Umbilical cord (tissue), 2 donors: ENCODE results near the gene MALT1.

- RAMPAGE, long total RNA: no peak
Measured at GRCh38 chr18:57801632-57802478, 1.3 kb downstream of the ATP8B1 start.

- RAMPAGE, long total RNA: no peak
Measured at GRCh38 chr18:58045859-58046140, 1.8 kb downstream of the NEDD4L start.

- RAMPAGE, long total RNA: no peak
Measured at GRCh38 chr18:58087865-58088565, 44.0 kb downstream of the NEDD4L start.

- RAMPAGE, long total RNA: no peak
Measured at GRCh38 chr18:58101080-58101752, 57.2 kb downstream of the NEDD4L start.

DNA sequence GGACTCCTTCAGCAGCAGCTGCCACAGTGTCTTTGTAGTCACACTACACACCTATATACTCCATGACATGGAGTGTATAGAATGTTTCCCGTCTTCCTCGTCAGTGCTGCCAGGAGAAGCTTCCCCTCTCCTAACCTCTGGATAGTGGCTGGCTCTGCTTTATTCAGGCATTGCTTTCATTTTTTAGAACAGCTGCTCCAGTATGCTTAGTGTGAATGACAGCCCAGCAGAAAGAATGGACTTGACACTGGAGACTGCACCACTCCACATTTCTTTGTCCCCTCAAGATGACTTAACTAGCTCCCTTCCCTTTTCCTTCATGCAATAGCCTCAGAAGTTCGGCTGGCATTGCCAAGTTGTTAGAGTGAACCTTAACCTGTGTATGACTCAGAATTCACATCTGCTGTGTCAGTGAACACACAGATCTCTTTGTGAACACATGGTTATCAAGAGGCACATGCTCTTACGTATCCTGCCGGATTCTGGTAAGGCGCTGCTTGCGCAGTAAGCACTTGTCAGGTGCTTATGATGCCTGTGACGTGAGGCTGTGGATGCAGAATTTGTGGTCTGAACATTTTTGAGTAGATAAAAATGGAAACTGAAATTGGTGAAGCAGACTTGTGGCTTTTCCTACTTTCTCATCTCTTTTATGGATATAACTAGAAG, 73.9 kb downstream of the NEDD4L start:
- RAMPAGE, long total RNA: no peak

- RAMPAGE, long total RNA: no peak
Measured at GRCh38 chr18:58171640-58172264, 127.7 kb downstream of the NEDD4L start.

- RAMPAGE, long total RNA: no peak
Measured at GRCh38 chr18:58231930-58232658, 188.1 kb downstream of the NEDD4L start.

DNA sequence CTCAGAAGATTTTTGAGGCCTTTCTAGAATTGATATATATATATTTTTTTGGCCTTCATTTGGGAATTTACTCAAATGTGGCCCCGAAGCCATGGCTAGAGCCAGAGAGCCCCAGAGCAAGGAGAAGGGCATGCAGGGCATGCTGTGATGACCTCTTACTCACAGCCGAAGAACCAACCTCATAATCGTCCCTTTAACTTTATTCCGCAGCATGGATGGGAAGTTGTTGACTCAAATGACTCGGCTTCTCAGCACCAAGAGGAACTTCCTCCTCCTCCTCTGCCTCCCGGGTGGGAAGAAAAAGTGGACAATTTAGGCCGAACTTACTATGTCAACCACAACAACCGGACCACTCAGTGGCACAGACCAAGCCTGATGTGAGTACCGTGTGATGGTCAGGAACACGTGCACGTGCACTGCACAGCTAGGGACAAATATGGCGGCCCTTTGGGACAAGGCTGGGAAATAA, 280.8 kb downstream of the NEDD4L start:
- RAMPAGE, long total RNA: no peak

GRCh38 chr18:58388308-58389365, 240.3 kb downstream of the ALPK2 start:
- RAMPAGE, long total RNA: no peak

DNA sequence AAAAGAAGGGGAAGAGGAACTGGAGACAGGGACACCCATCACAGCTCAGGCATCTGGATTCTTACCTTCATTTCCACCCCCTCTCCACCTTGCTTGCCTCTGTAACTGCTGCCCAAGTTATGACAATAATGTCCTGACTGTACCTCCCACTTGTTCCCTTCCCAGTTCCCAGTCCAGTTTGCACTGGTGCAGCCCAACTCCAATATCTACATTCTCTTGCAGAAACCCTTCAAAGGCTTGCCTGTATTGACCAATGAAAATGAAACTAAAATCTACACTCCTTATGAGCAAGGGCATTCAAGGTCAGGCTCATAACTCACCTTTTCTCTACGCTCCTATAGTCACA, 219.1 kb downstream of the ALPK2 start:
- RAMPAGE, long total RNA: no peak

GRCh38 chr18:58417602-58418384, 211.1 kb downstream of the ALPK2 start:
- RAMPAGE, long total RNA: no peak

DNA sequence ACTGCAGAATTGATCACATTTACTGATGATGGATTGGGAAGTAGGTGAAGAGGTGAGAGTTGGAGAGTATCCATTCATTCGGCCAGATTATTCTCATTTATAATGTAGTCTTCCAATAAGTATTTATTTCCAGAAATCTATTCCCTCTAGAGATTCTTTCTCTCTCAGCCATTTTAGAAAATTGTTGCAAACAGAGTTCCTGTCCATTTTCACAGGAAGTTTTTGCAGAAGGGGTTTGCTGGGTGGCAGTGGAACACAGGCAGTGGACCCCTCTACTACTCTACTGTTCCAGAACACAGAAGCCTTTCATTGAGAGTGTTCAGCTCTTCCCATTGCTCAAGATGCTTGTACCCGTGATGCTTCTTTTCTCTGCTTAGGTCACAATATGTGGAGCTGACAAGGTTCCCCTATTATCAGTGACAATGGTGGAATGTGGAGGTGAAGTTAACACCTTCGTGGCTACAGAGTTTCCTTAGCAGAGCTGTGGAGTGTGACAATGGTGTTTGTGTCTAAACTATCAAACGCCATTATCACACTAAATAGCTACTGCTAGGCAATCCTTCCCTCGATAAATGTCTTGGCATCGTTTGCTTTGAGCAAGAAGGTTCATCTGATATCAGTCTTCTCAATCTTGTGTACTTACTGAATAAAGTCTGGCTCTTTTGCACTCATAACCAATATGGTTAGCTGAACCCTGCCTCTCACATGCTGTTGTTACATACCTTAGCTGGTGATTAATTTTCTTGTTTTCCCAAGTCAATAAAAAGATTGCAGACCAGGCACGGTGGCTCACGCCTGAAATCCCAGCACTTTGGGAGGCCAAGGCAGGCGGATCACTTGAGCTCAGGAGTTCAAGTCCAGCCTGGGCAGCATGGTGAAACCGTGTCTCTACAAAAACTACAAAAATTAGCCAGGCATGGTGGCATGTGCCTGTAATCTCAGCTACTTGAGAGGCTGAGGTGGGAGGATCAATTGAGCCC, 178.0 kb downstream of the ALPK2 start:
- RAMPAGE, long total RNA: no peak

DNA sequence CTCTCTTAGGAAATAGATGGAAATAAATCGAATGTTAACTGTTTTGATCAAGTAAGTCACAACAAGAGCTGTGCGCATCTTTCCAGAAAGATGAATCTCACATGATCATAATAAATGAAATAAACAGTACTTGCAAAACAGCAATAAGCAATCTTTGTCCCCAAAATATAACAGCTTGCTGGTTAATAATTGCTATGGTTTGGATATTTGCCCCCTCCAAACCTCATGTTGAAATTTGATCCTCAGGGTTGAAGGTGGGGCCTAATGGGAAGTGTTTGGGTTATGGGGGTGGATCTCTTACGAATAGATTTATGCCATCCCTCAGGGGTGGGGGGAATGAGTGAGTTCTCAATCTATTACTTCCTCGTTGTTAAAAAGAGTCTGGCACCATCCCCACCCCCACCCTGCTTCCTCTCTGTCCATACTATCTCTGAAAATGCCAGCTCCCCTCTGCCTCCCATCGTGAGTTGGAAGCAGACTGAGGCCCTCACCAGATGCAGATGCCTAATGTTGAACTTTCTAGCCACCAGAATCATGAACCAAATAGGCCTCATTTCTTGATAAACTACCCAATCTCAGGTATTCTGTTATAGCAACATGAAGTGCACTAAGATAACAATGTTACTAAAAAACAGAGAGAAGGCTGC, 90.3 kb downstream of the ALPK2 start:
- RAMPAGE, long total RNA: no peak

DNA sequence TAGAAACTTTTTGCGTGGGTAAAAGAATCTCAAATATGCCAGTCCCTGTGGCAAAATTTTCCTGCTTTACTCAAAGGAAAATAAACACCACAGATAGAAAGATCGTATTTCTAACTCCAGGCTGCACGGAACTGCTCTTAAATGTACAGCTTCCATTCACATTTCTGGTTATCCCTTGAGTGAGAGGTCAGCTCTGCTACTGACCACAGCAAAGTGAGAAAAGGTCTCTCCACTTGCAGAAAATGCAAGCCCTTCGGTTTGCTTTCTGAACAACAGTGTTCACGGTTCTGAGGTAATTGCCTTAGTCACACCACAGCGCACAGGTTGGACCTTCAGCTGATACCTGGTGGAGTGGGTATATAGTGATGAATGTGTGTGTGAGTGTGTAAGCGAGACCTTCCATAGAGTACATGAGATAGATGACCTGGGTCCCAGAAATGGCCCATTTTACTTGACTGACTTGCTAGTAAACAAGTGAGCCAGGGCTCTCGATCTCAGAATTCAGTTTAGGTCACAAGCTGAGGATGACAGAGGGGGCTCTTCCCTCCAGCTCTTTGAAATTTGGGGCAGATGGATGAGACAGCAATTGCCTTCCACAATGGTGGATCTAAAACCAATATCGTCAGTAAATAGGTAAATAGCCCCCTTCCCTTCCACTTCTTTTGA, 52.1 kb downstream of the ALPK2 start:
- RAMPAGE, long total RNA: no peak

- RAMPAGE, long total RNA: no peak
Measured at GRCh38 chr18:58577351-58577748, 51.5 kb downstream of the ALPK2 start.

DNA sequence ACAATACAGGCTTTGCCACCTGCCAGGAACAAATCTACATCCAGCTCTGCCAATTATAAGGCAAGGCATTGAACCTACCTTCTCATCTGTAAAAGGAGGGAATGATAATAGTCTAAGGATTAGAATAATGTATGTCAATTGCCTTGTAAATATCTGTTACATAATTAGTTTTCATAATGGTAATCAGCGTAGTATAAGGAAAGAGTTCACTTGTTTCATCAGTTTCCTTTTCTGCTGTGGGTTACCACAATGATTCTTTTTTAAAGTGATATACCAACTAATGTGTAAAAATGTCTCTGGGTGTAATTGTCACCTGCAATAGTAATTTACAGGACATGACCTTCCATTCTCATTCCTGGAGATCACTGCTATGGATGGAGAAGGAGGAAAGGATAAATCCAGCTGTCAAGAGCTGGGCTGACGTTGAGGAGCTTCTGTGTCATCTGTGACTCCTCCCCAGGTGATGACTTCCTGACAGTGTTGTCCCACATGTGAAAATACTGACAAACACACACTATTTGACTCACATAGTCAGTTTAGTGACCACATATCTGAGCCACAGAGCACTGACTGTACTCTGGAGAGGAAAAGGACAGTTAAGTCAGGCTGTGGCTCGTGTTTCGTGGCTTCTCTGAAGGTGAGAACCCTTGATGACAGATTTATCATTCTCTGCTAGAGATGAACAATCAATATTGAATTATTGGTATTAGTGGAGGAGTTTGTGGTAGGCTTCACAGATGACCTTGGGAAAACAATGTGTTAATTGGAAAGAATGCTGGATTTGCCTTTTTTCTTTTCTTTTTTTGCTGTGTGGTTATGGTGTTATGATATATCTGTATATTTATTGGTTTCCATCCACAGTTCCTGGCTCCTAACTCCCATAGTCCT, 13.3 kb downstream of the ALPK2 start:
- RAMPAGE, long total RNA: no peak

GRCh38 chr18:58639734-58640302, 10.9 kb upstream of the ALPK2 start:
- RAMPAGE, long total RNA: no peak

DNA sequence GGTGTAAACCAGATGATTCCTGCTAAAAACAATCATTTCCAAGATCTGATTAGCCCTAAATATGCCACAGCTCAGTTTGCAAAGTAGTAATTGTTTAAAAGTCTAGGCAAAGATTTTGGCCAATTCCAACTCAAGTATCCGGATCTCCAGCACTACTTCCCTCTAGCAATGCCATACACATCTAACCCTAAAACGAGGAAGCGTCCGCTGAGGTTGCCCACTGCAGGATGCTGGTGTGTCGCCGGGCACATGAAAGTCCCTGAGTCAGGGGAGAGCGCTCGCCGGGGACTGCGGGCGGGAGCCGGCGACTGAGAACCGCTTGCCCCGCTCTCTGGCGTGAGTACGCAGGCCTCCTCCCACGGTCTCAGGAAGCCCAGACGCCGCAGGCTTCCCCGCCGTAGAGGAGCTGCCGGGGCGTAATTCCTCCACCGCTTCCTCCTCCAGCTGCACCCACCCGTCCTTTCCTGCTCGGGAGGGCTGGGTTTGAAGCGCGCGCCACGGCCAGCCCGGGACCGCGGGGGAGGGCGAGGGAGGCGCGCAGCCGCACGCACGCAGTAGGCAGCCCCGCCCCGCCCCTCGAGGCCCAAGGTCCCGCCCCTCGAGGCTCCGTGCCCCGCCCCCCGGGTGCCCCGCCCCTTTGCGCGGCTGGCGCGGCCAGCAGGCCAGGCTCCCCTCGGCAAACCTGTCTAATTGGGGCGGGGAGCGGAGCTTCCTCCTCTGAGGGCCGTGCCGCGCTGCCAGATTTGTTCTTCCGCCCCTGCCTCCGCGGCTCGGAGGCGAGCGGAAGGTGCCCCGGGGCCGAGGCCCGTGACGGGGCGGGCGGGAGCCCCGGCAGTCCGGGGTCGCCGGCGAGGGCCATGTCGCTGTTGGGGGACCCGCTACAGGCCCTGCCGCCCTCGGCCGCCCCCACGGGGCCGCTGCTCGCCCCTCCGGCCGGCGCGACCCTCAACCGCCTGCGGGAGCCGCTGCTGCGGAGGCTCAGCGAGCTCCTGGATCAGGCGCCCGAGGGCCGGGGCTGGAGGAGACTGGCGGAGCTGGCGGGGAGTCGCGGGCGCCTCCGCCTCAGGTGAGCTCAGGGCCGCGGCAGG, at the start of gene MALT1:
MALT1 (plus strand) TSS at position 679 of the 1,088 bp plus-strand sequence.
- RAMPAGE, long total RNA: no peak

DNA sequence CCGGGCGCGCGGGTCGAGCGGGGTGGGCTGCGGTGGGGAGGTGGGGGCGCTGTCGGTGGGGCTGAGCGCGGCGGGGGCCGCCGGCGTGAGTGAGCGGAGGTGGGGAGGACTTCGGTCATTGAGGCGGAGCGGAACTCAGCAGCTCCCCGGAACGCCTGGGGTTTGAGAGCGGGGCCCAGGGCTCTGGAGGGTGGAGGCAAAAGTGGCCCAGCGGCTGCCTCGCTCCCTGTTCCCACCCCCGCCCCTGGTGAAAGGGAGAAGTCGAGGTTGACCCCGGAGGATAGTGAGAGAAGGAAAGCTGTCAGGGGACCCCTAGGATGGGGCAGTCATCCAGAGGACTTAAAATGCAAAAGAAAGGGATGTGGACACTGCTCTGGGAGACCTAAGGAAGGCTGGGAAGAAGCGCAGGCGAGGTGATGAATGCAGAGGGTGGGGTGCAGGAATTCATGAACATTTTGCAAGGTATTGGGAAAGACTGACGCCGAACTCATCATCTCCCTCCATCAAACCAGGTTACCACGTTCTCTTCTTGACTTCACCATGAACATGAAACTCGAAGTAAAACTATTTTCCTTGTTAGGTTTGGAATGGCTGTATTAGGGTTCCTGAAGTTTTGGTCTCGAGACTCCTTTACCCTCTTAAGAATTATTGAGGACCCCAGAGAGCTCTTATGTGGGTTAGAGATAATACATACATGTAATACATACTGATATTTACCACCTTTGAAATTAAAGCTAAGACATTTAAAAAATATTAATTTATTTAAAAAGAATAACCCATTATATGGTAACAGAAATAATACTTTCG, 813 bp downstream of the MALT1 start:
- RAMPAGE, long total RNA: no peak

- RAMPAGE, long total RNA: no peak
Measured at GRCh38 chr18:58847160-58848524, 17.0 kb upstream of the ZNF532 start.